Smooth muscle cell (in vitro differentiated cells): ENCODE measurements around the gene LPCAT2.

DNA sequence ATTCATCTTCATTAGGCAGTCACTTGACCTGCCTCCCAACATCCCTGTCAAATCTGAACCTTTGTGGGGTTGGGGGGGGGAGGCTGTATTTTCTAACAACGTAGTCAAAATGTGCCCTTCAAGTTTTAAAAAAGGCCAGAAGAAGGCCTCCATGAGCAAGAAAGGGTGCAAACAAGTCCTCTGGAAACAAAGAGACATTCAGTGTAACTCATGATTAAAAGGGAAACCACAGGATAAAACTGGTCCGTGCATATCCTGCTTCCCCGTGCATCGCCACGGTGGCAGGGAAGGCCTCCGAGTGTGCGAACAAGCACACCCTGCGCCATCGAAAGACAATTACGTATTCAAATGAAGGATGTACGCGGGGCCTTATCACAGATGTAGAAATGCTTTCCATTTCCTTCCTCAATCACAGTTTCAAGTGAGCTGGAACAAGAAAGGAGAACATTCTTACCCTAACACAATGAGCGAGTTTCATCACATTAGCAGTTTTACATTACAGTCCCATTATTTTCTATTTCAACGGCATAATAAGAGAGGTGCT, 48.4 kb downstream of the TOX3 start:
- RAMPAGE, long total RNA: no peak

DNA sequence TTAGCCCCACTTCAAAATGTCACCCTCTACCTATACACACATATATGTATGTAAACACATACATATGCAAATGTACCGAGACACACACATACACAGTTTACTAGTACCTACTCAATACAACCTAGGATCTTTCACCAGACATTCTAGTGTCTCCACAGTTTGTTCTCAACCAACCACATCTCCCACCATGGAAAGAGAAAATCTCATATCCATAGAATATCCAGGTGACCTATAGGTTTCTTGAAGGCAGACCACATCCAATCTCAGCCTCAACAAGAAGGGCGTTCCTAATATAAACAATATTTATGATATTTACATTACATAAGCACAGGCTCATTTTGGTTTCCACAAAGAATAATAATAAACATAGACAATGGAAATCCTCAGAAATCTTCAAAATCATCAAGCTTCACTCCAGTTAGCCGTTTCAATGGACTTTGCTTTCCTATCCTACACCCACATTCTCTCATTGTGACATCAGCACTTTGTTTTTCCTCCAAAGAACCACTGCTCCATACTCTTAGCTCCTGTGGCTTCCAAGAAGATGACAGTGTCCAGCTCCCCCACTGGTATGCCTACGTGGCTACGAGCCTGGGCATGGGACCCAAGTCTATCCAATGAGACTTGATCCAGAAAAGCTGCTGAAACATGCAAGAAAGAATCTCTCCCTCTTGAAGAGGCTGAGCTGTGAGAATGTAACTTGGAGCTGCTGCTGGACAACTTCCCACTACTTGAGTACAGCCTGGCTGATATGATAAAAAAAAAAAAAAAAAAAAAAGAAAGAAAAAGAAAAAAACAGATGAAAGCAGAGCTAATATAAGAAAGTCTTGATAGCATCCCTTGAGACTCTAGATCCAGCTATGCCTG, 9.6 kb downstream of the TOX3 start:
- RAMPAGE, long total RNA: no peak

DNA sequence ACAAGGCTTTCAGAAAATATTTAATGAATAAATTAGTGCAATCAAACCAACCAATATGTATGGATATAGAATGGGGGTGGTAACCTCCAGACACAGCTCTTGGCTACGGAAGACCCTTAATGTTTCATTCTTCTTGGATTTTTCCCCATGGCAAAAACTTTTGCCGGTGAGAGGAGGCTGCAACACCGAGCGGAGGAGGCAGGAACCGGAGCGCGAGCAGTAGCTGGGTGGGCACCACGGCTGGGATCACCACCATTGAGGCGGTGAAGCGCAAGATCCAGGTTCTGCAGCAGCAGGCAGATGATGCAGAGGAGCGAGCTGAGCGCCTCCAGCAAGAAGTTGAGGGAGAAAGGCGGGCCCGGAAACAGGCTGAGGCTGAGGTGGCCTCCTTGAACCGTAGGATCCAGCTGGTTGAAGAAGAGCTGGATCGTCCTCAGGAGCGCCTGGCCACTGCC, 108.2 kb upstream of the TOX3 start:
- RAMPAGE, long total RNA: no peak

GRCh38 chr16:53085858-53086638, 31.3 kb downstream of the CHD9 start:
- RAMPAGE, long total RNA: no peak

DNA sequence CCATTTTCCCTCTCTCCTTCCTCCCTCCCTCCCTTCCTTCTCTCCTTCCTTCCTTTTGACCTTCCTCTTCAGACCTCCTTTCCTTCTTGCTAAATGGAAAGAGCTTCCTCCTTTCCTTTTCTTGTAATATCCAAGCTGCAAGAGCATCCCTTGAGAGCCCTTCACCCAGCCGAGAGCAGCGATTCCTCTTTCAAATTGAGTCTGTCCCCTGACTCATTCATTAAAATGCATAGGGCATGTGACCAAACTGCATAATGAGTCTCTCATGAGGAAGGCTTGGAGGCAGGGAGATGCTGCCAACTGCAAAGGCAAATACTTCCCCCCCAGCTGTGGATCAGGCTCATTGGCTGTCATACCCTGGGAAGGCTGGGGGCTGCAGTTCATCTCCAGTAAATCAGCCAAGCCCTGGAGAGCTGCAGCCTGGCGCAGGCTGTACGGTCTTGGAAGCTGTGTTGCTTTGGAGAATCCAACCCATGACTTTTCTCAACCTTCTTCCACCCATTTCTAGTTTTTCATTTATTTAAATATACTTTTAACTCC, 37.1 kb downstream of the CHD9 start:
- RAMPAGE, long total RNA: no peak

- RAMPAGE, long total RNA: no peak
Observed at GRCh38 chr16:53129838-53130835, 75.3 kb downstream of the CHD9 start.

DNA sequence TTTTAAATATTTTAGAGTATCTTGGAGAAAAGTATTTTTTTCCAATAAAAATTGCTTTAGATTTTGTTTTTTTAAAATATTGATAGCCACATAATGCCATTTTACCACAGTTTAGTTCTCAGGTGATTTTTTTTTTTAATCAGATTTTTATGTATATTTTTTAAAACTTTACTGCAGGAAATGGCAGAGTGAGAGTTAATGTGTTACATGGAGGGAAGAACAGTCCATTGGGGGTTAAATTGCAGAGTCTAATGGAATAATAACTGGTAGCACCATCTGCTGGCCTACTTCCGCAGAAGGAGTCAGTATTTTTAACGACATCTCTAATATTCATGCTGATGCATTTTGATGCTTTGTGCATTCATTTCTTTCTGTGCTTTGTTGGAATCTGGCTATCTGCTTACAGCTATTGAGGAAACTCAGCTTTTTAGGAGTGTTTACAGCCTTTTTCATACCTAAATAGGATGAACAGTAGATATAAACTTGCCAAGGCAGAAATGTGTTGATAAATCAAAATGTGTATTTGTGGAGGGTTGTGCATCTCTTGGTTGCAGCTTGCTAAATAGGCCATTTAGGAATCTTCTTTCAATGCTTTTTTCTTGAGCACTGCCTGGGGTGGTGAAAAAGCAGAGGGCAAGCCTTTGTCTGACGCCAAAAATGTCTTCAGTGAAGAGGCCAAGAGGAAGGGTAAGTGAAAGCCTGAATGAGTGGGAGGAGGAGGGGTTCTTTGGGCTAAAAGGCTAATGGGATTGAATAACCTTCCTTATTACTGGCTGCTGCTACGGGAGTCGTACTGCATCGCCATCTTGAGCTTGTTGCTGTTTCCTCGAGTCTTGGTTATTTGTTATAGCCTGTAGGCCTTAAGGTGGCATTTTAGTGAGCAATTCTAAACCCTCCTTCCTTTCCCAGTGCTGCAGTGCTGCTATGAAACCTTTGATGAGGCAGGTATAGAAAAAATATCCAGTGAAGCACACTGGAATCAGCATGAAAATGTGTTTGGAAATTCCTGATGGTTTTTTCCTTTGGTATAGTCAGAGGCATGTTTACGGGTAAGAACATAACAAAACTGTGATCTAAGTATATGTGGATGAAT, 153.2 kb downstream of the CHD9 start:
- RAMPAGE, long total RNA: no peak

- RAMPAGE, long total RNA: no peak
Observed at GRCh38 chr16:53307572-53308128, 126.6 kb upstream of the RBL2 start.

DNA sequence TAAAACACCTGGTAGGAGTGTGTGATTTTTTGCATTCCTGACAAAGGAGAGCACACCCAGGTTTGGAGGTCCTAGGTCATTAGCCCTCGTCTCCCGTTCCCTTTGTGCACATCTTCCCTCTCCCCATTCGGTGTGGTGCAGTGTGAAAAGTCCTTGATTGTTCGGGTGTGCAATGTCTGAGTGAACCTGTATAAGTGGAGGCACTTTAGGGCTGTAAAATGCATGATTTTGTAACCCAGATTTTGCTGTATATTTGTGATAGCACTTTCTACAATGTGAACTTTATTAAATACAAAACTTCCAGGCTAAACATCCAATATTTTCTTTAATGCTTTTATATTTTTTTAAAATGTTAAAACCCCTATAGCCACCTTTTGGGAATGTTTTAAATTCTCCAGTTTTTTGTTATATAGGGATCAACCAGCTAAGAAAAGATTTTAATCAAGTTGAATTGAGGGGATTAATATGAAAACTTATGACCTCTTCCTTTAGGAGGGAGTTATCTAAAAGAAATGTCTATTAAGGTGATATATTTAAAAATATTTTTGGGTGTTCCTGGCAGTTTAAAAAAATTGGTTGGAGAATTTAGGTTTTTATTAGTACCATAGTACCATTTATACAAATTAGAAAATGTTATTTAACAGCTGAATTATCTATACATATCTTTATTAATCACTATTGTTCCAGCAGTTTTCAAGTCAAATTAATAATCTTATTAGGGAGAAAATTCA, 12.1 kb downstream of the AKTIP start:
- RAMPAGE, long total RNA: no peak

DNA sequence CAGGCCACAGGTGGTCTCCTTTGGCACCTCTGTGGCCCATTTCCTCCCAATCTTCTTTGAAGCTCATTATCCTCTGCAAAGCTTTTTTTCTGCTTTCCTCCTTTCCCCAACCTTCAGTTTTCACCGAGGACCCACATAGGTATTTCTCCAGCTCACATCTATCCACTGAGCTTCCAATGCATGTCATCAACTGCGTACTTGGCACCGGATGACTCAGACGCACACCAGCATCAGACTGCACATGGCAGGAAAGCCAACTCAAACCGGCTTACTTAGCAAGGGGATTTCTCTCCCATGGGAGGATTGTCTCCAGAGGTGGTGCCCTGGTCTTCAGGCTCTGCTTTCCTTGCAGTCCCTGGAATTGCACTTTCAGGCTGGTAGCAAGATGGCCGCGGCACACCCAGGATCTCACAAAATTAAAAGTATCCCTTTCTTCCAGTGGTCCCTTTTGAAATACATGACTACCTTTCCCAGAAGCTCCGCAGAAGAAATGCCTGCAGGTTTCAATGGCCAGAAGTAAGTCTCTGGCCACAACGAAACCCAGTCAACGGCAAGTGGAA, 1.7 kb upstream of the AKTIP start:
- RAMPAGE, long total RNA: no peak

GRCh38 chr16:53515127-53515673, 12.2 kb upstream of the AKTIP start:
- RAMPAGE, long total RNA: no peak

GRCh38 chr16:53997465-53997784, 289.2 kb downstream of the IRX3 start:
- RAMPAGE, long total RNA: no peak

DNA sequence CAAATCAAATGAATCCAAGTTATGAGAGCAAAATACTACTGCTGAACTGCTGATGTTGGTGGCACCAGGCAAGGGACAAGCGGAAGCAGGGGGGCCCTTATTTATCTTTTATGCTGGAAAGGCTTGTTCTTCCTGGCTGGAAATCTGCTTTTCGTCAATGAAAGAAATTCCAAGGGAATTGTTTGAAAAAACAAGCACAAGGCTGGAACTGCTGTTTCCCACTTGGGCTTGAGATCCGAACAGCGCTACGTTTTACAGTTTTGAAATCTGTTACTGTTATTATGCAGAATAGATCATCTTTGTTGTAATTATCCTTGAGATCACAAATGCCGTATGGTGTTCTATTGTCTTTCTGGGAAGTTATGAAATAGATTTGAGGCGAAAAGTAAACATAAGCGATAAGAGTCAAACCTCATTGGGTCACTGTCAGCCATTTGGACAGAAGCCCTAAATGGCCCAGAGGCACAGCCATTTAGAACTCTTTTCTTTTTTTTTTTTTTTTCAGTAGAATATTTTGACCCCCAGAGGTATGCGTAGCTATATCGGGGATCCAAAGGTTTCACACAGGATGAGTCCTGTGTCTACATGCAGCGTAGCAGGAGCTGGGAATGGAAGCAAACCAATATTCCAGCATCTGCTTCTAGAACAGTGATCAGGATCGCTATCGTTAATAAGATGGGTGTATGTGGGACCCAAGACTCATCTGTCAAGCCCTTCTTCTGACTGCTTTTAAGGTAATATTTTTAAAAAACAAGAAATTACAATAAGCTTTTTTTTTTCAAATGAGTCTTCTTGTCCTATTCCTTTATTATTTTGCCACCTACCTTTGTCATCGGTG, 223.2 kb downstream of the IRX3 start:
- RAMPAGE, long total RNA: no peak

DNA sequence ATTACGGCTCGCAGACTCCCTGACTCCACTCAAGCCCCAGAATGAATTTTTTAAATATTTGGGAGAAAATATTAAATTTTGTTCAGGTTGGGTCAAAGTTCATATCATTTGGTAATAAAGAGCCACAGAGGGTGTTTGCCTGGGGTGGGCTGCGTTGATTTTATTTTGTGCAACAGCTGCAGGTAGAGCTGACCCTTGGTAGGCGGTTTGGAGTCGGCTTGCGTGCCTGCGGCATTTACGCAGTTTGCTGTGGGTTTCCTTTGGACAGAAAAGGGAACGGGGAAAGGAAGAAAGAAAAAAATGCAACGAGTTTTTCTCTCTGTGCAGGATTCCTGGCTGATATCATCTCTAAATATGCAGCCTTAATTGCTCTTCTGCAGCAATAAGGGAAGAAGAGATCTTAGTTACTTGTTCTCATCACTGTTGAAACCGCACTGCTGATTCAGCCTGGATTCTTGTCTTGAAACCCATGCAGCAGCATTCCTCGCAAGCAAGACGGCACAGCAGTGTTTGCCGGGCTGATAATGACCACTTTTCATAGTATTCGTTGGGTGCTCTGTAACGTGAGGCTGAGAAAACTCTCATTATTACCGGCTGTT, 114.6 kb downstream of the IRX3 start:
- RAMPAGE, long total RNA: no peak

GRCh38 chr16:54240289-54240606, 46.3 kb downstream of the IRX3 start:
- RAMPAGE, long total RNA: no peak

- RAMPAGE, long total RNA: no peak
Observed at GRCh38 chr16:54457025-54457372, 170.4 kb upstream of the IRX3 start.

- RAMPAGE, long total RNA: no peak
Observed at GRCh38 chr16:54651822-54652156, 278.9 kb upstream of the IRX5 start.

DNA sequence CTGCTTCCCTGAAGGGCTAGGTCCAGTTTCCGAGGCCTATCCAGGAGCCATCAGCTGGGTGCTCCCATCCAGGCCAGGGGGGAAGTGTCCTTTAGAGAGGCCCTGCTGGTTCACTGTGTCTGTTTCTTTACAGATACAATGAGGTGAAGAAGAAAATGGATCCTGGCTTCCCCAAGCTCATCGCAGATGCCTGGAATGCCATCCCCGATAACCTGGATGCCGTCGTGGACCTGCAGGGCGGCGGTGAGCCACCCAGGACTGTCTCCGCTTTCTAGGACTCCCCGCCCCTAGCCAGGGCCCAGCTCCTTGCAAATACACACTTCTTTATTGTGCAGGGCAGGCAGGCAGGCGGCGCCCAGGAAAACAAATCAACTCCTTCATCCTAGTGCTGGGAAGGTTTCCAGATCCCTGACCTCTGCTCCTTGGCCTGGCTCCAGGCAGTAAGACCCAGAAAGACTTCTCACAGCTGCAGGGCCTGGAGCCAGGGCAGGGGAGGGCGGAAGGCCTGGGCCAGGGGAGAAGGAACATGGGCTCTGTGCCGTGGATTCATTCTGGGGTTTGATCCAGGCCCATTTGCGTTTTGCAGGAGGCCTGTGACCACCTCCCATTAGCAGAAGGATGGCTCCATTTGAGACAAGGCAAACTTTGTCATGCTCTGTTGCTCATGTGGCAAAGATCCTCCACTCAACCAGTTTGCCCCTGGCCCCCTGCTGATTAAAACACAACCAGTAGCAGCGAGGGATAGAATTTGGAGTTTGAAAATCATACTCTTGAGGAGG, 6.0 kb upstream of the LPCAT2 start:
- RAMPAGE, long total RNA: start-site peak on the plus strand centred at position 186 of the sequence, 109 bp wide, 280 and 60 reads in 2 replicates

DNA sequence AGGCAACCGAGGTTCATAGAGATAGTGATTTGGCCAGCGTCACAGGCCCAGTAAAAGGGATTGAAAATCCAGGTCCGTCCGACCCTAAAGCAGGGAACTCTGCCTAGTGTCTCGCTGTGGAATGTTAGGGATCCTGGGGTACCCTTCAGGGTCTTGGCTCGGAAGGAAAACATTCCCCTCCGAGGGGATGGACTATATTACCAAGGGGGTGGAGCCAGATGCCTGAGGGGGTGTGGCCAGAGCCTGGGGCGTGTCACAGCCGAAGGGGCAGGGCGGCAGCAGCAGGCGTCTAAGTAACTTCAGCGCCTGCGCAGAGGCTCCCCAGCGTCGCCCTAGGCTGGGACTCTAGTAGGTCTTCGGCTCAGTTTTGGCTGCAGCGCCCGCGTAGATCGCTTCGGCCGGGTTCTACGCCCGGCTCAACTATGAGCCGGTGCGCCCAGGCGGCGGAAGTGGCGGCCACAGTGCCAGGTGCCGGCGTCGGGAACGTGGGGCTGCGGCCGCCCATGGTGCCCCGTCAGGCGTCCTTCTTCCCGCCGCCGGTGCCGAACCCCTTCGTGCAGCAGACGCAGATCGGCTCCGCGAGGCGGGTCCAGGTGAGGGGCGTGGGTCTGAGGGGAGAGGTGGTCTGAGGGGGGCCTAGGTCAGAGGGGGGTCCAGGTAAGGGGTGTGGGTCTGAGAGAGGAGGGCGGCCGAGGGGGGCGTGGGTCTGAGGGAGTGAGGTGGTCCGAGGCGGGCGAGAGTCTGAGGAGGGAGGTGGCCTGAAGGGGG, at the start of gene LPCAT2:
Gene LPCAT2, plus strand, starts transcription at position 313 of the 768 bp plus-strand sequence.
- RAMPAGE, long total RNA: start-site peak on the plus strand centred at position 350 of the sequence, 54 bp wide, 416 and 145 reads in 2 replicates

- RAMPAGE, long total RNA: no peak
Observed at GRCh38 chr16:55835975-55836744, 3.3 kb upstream of the CES1 start.